OVCAR3 (cell line): ENCODE measurements around a stretch of chr14.

- RRBS, result no CpG with 5 or more reads among the region's 3 CpGs
These were observed 530 bp downstream of the EVL start for GRCh38 chr14:100065652-100066252.

DNA sequence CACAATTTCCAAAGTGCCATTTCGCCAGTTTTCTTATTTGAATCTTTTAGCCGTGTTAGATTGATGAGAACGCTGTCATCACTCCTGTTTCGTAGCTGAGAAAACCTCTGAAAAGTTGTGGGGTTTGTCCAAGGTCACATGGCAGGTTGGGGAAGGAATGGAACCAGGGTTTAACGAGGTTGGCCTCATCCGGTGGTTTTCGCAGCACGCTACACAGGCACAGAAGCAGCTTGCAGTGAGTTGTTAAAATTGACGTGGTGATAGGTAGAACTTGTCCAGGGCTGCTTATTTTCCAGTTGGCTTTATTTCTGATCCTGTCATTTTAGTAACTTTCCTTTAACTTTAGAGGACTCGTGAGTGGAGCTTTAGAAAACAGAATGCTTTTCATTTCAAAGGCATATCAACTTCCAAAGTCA lies 1.0 kb downstream of the EVL start:
- RRBS, result no CpG with 5 or more reads among the region's 10 CpGs

- RRBS, result no CpG with 5 or more reads among the region's 14 CpGs
These were observed 7.6 kb downstream of the EVL start for GRCh38 chr14:100072729-100073365.

DNA sequence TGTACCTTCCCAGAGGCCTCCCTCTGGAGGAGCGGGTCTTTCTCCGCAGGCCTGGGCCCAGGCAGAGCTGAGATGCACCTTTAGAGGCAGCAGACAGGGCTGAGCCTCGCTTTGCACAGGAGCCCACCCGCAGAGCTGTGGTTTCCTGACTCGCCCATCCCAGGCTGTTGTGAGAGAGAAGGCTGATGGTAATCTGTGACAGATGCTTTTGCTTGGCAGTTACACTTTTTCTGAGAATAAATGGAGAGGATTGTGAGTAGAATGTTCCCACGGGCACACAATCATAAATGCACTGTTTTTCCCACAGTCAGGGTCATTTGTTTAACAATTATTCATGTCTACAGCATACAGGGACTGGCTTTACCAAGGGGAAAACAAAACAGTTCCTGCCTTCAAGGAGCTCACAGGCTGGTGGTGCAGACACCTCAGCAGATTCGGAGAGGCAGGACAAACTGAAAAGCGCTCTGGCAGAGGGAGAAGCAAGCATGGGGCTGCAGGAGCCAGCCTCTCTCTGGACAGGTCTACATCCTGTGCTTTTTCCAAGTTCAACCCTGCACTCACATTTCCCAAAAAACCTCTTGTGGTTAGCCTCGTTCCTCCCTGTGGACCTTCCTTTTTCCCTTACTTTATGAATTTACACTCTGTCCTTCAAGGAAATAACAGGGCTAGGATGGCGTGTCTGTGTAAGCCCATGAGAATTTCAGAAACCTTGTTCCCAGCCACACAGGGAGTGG lies 14.0 kb downstream of the EVL start:
- RRBS, result no CpG with 5 or more reads among the region's 10 CpGs

DNA sequence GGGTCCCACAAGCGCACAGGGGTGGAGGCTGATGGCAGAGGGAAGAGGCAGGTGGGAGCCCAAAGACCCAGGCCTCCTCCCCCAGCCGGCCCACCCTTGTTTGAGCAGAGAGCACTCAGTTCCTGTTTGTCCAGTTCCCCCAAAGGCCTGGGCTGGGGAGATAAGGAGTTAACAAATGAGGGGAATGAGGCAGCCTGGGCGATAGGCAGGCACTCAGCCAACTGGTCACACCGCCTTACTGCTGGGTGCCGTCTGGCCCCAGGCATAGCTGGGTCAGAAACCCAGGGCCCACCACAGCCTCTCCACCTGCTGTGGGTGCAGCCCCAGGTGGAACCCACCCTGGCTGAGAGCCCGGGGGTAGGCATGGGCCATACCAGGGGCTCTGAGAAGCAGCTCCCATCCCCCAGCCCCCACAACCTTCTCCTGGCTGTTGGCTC lies 16.8 kb downstream of the DEGS2 start:
- RRBS, result 58% methylated on average over 2 of the region's 6 CpGs

DNA sequence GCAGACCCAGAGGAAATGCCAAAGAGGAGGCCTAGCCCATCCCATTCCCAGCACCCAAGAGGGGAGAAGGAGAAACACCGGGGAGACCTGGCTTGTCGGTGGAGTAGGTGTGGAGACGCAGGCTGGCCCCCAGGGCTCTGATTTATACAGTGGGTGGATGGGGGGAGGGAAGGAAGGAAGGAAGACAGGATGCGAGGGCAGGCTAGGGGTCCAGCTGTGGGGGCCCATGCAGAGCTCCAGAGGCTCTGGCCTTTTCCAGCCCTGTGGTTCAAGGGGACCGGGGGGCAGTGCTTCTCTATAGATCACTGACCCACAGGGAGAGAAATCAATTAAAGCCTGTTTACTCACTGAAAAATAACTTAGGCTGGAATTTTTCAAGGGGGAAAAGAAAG lies 16.2 kb upstream of the YY1 start:
- RRBS, result no CpG with 5 or more reads among the region's 5 CpGs

DNA sequence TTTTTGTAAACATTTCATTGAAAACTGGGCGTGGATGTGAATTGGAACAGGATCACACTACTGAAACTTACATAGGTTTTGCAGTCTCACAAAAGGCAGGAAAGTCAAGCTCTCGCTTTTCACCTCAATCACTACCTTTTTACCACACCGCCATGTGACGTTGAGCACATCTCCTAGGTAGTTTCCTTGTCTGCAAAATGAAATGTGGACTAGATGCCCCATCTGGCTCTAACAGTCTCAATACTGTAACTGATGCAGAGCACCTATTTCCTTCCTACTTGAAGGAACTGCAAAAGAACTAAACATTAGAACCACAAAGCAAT lies 4.4 kb upstream of the YY1 start:
- RRBS, result no CpG with 5 or more reads among the region's 4 CpGs

DNA sequence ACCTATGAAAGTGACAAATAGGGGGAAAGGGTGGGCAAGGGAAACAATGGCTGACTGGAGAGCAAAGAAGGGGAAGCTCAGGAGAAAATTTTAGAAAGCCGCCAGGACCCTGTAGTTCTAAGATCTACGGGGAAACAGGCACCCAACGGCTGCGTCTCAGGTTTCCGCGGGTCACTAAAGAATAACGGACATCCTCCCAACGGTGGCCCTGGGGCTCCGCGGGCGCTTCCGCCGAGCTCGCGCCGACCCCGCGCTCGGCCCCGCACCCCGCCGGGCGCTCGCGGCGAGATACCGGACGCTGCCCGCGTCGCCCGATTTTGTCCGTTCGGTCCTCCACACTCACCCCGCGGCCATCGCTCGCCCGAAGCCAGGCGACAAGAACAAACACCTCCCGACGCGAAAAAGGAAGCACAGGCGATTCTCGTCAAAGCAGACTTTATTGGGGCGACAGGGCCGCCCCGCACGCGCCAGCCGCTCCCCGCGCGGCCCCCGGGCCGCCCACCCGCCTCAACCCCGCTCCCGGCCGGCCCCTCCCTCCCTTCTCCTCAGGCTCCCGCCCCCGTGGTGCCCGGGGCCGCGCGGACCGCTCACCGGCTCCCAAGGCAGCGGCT lies 959 bp upstream of the YY1 start:
- RRBS, result 8% methylated on average over 5 of the region's 69 CpGs

GRCh38 chr14:100259503-100260007 lies 20.6 kb downstream of the YY1 start:
- RRBS, result no CpG with 5 or more reads among the region's 2 CpGs

- RRBS, result 4% methylated on average over 25 of the region's 69 CpGs
These were observed 631 bp upstream of the SLC25A29 start for GRCh38 chr14:100306789-100307361.

DNA sequence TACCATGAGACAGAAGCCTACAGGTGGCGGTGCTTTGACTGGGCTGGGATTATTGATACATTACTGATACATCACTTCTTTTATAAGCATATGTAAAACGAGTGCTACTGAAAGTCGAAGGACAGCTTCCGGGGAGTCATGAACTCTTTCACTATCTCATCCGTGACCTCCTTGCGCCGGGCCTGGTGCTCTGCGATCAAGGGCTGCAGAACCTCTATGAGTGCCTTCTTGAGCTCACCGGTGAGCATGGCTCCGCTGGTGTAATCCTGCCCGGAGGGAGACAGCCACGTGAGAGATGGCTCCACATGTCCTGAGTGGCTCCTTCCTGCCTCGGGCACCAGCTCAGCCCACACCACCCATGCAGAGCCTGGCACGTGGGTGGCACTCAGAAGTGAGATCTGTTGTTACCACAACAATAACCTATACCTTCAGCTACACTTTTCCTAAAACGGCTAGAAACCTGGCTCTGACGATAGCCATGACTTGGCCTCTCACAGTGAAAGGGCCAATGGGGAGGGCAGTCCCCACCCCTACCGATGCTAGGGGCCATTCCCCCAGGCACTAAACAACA lies 11.7 kb downstream of the SLC25A47 start:
- RRBS, result 99% methylated on average over 3 of the region's 17 CpGs

DNA sequence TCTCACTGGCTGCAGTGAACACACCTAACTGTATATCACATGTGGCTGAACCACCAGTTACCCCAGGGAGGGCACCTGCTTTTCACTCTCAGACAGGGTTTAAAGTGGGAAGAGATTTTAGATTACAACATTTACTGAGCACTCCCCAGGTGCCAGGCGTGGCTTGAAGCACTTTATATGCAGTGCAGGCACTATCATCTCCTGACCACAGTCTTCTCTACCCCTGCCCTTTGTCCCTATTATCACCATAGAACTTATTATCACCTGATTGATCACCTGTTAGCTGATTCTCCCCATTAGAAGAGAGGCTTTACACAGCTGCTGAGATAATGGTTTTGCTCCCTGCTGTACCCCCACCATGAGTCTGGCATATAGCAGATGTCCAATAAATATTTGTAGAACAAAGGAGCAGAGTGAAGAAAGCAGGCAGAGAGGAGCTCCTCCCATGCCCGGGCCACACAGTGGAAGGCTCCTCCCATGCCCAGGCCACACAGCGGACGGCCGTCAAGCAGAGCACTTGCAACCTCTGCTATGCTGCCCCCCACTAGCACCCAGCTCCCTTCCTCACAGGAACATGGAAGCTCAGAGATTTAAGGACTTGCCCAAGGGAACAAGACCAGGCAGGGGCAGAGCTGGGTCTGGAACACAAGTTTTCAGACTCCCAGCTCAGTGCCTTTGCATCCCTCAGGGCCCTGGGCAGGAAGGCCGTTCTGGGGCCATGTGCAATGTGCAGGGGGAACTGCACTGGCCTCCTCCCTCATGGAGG lies 25.9 kb downstream of the WARS1 start:
- RRBS, result no CpG with 5 or more reads among the region's 6 CpGs

DNA sequence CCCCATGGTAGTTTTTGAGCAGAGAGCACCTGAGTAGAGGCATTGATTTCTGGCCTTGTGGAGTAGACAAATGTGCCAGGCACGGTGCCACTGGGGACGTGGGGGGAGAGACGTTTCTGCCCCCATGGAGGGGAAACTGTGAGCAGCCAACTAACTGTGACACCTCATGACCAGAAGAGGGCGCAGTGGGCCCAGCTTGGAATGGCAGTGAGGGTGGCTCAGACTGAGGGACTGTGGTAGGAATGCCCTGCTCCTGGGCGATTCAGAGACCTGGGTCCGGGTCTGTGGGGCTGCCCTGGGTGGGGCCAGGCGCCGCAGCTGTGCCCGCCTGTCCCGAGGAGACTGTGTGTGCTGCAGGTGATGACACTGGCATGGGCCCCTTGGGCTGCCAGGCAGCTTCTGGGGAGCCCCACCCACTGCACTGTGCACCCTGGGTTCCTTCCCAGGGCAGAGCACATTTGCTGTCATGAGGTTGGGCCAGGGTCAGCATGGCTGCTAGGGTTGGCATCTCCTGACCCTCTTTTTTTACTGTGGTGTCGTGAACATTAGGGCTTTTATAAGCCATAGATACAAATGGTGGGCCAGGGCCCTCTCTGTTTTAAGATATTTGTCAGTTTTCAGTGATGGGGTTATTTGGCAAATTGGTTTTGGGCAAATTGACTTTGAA lies 7.5 kb downstream of the WDR25 start:
- RRBS, result no CpG with 5 or more reads among the region's 11 CpGs

- RRBS, result no CpG with 5 or more reads among the region's 5 CpGs
These were observed 21.7 kb downstream of the WDR25 start for GRCh38 chr14:100397996-100398389.

- RRBS, result no CpG with 5 or more reads among the region's 1 CpG
These were observed 58.0 kb downstream of the WDR25 start for GRCh38 chr14:100434246-100434655.

DNA sequence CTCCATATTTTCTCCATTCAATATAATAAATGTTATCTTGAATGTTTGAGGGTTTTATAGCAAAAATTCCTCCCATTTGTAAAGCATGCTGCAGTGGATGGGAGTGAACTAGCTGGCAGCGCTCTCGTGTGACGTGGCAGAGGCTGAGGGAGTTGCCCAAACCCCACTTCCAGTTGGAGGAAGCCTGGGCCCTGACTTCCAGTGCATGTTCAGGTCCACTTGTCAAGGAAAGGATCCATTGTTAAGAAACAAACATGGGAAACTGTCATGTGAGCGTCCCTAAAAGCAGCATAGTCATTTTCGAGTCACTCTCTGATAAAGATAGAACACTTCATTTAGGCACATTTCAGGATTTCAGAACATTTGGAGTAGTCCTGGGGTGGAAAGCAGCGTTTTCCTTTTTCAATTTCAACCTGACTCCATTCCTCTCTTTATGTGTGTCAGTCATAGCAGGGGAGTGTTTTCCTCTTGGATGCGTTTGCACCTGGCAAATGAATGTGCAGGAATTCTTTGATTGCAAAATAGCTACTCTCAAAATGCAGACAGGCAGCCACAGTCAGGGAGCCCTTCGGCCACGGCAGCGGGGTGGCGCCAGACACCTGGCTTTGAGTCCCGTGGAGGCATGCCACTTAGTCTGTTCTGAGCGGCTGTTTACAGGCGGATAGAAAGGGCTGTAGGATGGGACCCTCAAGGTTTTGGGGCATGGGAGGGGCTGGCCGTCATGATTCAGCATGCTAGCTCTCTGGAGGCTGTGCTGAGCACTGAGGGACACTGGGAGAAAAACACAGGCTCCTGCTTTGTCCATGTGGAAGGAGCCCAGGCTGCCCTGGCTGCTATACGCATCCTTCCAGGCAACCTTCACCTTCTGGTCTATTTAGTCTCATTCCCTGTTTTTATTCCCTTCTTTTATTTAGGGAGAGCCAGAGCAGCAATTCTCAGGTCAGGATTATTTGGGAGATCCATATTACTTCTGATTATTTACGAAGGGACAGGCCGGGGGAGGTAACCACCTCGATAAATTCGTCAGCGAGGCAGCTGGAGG lies 63.8 kb downstream of the WDR25 start:
- RRBS, result no CpG with 5 or more reads among the region's 21 CpGs

- RRBS, result no CpG with 5 or more reads among the region's 1 CpG
These were observed 104.9 kb downstream of the BEGAIN start for GRCh38 chr14:100482325-100482687.

GRCh38 chr14:100537746-100538399 lies 49.3 kb downstream of the BEGAIN start:
- RRBS, result no CpG with 5 or more reads among the region's 48 CpGs

DNA sequence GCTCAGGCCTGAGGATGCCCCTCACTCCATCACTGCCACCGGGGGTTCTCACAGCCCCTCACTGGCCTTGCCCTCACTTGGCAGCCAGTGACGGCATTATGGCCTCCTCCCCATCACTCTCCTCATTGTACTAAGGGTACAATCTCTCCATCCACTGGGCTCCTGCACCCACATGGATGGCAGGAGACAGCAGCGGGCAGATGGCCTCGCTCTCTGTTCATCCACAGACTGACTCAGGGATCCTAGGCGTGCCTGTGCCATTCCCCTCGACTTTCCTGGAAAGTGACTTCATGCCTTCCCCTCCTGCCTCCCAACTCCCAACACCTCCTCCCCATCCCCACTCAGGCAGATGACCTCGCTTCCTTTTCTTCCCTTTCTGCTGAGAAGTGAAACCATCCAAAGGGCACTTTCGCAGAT lies 29.7 kb downstream of the BEGAIN start:
- RRBS, result no CpG with 5 or more reads among the region's 8 CpGs

GRCh38 chr14:100568594-100569145 lies 18.5 kb downstream of the BEGAIN start:
- RRBS, result 5% methylated on average over 28 of the region's 74 CpGs